ENCODE measurements around the genes RNF152, TNFRSF11A and SERPINB8.

- RRBS = no CpG with 5 or more reads among the region's 3 CpGs
Measured at GRCh38 chr18:59352655-59353046, 6.4 kb downstream of the LMAN1 start.

DNA sequence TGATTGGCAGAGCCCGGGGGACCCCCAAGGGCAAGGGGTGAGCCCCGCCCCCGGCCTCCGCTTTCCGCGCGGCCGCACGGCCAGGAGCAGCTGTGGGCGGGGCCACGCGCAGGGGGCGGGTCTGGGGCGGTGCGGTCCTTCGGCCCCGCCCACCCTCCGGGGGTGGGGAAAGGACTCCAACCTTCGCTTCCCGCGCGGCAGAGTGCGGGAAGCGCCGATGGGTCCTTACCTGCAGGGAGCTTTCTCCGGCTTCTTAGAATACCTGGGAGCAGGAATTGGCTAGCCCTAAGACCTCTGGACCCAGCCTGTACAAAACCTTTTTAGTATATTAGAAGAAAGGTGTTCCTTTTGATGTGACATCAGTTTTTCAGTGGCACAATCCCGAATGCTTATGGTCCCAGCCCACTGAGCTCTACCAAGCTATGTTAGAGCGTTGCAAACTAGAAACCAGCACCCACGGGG is 287 bp upstream of the LMAN1 start:
- RRBS = 2% methylated on average over 19 of the region's 29 CpGs

DNA sequence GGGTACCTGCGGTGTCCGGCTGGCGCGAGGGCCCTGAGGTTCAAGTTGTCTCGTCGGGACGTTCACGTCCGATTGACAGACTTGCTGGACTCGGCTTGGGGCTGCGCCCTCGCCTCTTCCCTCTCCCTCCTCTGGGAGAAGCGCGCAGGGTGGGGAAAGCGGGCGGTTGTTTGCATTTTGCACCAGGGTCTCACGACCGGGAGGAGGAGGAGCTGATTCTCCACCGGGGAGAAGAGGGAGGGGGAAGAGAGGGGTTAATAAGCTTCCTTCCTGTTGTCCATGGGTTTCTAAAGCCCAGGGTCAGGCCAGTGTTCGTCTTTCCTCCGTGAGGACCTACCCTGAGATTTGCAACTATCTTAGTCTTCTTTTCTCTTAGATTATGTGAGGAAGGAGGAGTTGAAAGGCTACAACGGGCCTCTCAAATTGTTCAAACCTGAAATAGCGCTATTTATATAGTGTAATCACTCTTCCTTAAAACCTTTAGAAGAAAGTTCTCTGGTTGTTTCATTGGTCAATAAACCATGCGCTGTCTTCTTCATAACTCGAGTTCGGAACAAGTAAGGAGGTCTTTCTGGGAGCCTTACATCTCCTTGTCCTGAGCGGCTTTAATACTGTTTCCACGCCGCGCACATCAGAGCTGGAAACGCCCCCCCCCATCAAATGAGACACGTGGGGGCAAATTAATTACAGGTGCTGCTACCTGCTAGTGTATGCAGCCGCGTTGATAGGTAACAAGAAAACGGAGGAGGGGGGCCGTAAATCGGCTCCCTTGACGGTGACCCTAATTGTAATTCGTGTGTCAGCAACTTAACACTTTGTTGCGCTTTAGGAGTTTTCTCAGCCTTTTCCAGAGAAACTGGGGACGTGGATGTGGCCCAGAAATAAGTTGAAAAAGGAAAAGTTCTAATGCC is 603 bp upstream of the CCBE1 start:
- RRBS = 0% methylated on average over 2 of the region's 41 CpGs

DNA sequence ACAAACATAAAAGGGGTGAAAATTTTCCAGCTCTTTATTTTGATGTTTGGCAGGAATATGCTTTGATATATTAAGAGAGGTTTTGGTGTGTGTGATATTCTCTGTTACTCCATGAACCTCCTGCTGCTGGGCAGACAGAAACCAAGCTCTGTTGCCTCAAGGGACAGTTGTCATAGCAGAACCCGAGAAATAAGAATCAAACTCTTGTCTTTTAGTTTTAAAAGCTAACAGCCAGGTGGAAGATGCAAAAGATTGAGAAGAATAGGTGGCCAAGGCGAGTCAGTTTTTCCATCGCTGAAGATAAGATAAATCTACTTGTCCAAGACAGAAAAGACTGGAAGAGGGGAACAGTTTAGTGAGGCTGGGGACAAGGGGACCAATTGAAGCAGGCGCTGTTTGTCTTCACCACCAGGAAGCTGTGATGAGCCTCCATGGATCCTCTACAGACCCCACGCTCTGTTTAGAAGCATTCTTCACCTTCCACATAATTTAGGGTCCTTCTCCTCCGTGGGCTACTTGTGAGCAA is 23.8 kb downstream of the PMAIP1 start:
- RRBS = no CpG with 5 or more reads among the region's 6 CpGs

GRCh38 chr18:61543425-61543871 is 210.2 kb downstream of the CDH20 start:
- RRBS = no CpG with 5 or more reads among the region's 3 CpGs

DNA sequence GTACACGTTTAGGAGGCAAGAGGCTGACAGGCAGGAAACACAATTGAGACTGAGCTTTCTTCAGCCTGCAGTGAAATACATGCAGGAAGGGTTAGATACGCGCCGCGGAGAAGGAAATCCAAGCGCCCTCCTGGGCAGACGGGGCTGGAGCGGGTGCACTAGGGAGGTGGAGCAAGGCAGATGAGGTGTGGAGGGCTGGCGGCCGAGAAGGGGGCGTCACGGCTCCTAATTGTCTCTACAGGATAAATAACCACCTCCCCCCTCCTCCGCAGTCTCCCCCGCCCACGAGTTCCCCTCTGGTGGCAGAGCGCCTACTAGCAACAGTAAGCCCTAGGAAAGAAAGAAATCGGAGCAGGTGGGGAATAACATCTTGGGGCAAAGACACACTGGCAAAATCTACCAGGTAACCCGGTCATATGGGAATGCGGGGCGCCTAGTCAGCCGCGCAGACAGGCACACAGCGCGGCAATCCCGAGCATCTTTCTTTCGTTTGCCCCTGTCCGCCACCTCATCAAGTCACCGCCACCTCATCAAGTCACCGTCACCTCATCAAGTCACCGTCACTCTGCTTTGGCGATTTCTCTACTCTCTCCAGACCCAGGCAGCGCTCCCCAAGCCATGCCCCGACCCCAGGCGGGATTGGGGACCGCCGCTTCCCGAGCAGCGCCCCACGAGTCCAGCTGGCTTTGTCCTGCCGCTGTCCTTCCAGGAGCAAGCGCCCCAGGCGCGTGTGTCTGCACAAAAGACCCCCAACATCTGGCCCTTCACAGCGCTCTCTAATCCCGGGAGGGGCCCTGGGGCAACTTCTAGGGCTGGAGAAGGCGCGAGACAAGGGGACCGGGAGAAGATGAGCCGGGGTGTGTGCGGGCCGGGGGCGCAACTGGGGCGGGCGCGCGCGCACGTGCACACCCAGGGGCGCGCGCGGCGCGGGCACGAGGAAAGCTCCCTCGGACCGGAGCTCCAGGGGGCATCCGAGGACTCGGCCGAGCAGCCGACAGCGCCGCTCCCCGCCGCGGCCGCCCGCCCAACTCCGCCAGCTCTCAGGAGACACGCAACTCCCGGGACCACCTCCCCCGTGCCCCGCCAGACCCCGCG is at the start of gene RNF152:
TSS of gene RNF152 (minus strand) at position 155 of the 1,095 bp plus-strand sequence.
- RRBS = 2% methylated on average over 29 of the region's 85 CpGs

DNA sequence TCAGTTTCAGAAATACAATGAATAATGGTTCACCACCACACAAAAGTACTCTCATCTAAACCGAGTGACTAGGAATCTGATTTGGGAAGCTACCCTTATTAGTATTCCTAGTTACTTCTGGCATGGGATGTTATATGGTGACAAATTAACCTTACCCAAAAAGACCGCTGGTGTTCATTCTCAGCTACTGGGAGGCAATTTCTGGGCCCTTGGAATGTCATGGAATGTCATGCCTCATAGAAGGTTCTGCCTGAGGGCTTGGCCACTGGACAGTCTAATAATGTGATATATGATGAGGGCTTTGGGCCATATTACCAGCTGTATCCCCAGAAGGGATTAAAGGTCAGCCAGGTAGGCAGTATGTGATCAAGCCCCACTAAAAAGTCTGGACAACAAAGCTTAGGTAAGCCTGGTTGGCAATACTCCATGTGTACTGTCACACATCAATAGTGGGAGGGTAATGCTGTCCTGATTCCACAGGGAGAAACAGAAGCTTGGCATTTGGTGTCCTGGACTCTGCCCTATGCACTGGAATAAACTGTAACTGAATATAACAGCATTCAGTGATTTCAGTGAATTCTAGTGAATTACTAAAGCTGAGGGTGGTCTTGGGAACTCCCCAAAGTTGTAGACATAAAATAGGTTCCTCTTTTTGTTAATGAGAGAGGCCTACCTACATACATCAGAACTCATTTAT is 113.1 kb downstream of the PIGN start:
- RRBS = no CpG with 5 or more reads among the region's 2 CpGs

- RRBS = 5% methylated on average over 27 of the region's 106 CpGs
Measured at GRCh38 chr18:62324540-62325721, at the start of gene TNFRSF11A. TNFRSF11A (plus strand) TSS chr18:62325310.

DNA sequence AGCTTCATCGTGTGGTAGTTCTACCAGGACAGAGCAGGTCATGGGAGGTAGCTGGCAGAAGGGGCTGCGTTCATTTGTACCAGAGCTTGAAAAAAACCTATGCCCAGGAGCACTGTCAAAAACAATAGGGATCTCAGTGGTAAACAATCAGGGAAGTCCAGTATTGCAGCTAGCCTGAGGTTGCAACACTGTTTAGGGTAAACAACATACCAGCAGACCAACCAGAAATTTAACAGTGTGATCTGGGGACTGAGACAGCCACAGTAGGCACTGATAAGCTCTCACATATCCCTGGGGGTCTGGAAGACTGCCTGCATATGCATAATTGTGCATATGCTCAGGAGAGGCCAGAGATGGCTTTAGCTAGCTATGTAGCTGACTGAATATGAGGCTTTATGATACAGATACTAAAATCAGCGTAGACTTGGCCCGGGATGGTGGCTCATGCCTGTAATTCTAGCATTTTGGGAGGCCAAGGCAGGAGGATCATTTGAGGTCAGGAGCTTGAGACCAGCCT is 12.0 kb upstream of the ZCCHC2 start:
- RRBS = no CpG with 5 or more reads among the region's 4 CpGs

DNA sequence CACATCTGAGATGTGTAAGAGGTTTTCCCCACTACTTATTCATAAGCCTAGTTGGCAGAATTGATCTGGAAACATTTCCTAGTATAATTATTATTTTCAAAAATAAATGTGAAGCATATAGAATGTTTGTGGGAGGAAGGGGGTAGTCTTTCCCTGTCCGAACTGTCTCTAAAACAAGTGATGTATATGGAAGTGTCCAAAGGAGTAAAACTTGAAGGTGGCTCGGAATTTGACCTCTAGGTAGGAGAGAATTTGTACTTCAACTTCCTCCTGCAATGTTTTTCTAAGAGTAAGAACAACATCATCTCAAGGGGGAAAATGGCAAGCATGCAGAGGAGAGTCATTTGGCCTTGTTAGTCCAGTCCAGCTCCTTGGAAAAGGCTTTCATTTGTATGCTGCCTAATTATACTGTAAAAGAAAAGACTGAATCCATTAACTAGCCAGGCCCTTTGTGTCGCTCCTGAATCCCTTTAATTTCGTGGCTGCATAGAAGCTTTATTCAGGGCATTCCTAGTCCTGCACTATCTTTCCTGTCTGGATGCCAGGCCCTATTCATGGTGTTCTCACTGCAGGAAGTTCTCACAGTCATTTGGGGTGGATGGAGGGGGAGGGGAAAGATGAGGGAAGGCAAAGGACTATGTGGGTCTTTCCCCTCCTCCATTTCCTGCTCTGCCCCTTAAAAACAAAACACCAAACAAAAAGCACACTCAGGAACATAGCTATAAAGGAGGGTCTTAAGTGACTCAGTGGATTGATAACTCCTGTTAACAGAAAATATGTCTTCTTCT is 36.0 kb downstream of the PHLPP1 start:
- RRBS = no CpG with 5 or more reads among the region's 4 CpGs

DNA sequence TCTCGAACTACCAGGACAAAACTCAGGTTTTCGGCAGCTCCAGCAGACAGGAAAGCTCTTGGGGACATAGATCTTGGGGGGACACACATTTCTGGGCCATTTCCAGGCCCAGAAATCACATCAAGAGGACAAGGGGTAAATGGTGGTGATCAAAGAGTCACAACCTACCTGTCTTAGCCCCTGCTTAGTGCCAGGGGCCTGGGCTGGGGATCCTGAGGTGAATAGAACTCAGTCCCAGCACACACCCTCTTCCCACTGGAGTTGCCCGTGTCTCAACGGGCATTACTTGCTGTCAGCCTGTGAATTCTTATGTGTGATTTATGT is 261.3 kb downstream of the BCL2 start:
- RRBS = no CpG with 5 or more reads among the region's 4 CpGs

DNA sequence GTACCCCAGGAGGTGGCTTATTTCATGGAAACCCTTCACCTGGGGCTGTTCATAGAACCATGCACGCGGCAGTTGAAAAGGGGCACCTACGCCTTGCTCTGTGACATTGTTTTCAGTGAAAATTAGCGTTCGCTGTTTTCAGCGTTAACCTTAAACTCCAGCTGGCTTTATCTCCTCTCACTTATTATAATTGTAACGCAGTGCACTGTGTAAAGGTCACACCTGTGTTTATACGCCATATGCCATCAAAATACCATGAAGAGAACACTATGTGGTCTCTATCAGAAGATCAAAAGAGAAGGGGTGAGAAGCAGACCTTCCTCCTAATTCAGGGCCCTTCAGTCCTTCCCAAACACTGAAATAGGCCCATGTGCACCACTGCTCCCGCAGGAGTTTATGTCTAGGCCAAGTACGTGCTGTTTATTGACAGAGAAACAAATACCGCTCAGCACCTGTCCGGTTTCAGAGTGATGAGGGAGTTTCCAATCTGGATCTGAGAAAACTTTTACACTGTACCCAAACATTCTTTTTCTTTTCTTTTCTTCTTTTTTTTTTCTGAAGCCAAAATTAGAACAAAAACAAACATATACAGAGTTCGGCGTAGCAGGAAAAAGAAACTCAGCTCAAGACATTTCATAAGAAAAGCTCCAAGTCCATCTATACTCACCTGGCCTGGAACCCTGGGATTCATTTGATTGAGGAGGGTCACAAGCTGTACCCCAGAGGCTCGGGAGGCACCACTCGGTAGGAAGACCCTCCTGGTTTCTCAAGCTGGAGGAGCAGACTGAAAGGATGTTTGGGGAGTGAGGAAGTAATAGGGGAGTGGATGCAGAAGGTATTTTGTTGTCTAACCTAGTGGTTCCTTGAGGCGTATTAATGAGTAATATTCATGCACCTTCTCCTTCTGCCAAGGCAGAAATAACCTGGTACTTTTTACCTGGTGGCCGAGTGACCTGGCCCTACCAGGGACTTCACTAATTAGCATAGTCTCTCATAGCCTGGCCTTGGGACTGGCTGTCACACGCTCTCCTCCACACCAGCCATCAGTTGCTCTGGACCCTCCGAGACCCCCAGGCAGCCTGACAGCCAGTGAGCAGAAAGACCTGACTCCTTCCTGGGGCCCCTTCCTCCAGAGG is 161.8 kb downstream of the BCL2 start:
- RRBS = no CpG with 5 or more reads among the region's 20 CpGs

DNA sequence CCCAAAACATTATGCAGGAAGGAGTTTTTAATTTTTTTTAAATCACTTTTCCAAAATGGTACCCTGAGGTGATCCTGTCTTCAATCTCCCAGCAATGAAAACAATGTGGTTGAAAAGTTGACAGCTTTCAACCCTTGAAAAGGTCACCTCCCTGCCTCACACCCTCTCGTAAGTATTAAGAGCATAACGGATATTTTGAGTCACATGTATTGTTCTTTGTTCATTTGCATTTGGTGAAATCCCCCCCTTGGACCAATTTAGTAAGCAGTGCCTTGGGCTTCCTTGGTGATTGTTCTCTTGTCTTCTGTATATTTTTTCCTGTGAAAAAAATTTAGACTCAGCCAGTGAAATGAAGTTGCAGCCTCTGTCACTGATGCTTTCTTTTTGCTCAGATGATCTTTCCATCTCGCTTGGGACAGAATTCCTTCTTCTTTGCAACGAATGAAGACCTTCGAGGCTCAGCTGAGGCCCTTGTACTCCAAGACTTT is 158.5 kb downstream of the BCL2 start:
- RRBS = no CpG with 5 or more reads among the region's 5 CpGs

GRCh38 chr18:63178200-63179062 is 141.1 kb downstream of the BCL2 start:
- RRBS = no CpG with 5 or more reads among the region's 17 CpGs

DNA sequence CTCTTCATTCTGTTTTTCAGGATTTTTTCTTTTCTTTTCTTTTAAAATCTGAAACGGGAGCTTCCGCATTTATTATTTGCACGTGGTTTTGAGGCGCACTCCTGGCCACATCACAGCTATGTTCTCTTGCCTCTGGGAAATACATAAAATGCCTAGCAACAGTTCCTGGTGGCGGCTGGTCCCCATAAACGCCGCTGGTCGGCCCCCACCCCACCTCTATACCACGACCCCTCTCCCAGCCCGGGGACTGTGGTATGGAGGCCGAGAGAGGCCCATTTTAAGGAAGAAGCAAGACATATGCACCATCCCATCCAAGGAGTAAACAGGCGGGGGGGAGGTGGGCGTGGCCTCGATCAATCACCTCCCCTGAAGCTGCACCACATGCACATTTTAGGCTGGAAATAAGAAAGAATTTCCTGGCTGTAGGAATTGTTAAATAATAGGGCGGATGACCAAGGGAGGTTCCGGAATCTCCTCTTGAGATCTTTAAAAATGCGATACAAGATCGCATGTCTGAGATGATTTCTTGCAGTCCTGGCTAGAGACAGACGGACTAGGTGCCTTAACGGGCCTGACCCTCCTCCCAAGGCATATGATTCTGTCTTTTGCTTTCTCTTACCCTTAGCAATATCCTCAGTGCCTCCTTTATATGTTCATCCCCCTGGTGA is 82.5 kb downstream of the BCL2 start:
- RRBS = no CpG with 5 or more reads among the region's 20 CpGs

DNA sequence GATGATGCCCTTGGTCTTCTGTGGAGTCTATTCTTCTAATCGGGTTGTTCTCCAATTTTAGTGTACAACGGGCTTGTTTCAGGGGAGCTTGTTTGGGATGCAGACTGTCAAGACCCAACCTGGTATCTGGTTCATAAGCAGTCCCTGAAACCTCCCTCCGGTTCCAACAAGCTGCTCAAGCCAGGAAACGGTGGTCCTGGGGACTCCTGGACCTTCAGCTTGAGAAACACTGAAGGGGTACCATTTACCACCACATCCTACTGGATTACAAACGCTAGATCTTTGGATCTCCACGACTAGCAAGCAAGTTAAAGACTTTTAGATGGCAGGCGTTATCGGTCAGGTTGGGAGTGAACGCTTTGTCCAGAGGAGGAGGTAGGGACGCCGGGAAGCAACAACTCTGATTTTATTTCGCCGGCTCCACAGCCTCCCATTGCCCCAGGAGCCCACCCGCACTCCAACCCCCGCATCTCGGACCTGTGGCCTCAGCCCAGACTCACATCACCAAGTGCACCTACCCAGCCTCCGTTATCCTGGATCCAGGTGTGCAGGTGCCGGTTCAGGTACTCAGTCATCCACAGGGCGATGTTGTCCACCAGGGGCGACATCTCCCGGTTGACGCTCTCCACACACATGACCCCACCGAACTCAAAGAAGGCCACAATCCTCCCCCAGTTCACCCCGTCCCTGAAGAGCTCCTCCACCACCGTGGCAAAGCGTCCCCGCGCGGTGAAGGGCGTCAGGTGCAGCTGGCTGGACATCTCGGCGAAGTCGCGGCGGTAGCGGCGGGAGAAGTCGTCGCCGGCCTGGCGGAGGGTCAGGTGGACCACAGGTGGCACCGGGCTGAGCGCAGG is 1.8 kb downstream of the BCL2 start:
- RRBS = 21% methylated on average over 4 of the region's 43 CpGs

DNA sequence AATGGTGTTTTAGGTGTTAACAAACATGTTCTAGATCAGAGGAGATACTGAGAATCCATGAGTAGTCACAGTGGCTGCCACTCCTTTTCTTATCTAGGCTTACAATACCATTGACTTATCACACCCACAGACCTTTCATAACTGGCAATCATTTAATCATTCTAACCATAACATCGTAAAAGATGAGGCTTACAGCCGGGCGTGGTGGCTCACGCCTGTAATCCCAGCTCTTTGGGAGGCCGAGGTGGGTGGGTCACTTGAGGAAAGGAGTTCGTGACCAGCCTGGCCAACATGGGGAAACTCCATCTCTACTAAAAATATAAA is 18.8 kb upstream of the SERPINB5 start:
- RRBS = no CpG with 5 or more reads among the region's 6 CpGs

GRCh38 chr18:63969833-63970369 is at the start of gene SERPINB8:
SERPINB8 (plus strand) TSS chr18:63970081.
- RRBS = 3% methylated on average over 7 of the region's 29 CpGs

DNA sequence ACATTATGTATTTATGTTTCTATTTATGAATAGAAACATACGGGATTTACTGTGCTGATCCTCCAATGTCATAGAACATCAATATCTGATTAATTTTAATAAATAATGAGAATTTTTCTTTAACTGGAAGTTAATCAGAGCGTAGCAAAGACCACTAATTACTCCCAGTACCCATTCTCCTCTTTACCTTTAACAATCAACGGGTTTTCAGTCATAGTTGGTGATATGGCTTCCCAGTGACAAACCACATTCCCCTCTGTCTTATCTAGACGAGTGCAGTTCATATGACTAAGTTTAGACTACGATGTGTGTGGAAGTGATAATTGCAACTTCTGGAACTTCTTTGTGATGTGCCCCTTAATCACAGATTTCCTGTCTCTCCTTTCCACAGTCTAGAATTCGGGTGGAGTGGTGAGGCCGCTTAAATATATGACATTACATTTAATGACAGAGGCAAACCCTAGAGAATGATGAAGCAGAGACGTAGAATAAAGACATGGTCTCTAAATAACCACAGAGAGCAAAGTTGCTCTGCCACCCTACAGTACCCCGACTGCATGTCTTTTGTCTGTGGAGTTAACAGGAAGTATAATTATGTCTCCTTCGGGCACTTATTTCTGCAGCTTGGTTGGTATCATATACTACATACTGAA is 693.3 kb upstream of the CDH7 start:
- RRBS = no CpG with 5 or more reads among the region's 10 CpGs